T47D (cell line): Measurements from ENCODE around the genes ANKLE1 and FCHO1.

DNA sequence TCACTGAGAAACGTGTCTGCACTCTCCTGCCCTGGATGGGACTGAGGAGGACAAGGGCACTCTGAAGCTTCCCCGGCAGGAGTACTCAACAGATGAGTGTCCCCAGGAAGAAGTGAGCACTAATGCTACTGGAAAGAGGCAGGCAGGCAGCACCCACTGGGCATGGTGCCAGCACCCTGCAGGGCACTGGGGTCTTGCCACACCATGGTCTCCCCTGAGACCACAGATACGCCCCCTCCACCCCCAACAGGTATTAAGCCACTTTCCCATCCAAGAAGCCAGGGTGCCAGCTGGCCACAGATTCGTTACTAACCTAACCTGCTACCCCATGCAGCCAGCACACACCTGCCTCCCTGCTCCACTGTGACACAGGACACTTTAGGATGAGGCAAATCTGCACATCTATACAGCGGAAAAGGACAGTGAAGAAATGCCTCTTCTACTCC lies 17.8 kb upstream of the SLC35E1 start:
- RRBS, result no CpG with 5 or more reads among the region's 5 CpGs

DNA sequence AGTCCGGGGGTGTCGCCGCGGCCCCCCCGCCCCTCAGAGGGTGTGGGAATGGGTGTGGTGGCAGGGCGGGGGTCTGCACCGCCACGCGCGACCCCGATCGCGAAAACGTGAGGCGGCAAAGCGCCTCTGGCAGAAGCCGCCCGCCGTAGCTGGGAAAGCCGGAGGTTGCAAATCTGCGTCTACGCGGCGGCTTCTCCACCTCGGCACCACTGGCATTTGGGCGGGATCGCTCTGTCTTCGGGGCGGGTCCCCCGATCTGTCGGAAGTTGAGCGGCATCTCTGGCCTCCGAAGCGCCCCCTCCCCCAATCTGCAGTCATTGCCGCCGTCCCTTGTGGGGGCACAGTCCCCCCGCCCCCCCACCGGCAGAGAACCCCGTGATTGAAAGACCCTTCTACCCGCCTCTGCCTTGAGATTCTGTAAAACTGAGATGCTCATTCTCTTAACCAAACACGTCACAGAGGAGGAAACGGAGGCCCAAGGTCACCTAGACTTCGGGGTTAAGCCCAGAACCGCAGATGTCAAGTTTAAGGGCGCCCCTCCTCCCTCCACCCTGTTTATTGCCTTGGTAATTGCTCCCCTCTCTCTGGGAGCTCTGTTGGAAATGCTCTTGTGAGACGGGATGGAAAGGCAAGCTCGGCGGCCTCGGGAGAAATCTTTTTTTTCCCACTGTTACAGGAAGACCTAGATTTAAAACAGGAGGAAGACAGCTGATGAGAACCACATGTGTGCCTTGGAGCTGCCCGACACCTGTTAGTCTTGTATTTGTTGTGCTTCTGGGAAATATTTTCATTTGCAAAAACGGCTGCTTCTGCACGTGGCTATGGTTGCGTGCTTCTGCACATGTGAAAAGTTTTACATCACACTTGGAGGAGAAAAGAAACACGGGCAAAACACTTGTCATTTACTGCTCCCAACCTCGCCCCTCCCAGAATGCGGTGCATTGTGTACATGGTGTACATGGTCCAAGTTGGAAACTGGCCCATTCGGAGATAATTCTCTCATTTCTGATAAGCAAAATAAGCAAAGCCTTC lies 995 bp upstream of the MED26 start:
- RRBS, result 3% methylated on average over 1 of the region's 57 CpGs

DNA sequence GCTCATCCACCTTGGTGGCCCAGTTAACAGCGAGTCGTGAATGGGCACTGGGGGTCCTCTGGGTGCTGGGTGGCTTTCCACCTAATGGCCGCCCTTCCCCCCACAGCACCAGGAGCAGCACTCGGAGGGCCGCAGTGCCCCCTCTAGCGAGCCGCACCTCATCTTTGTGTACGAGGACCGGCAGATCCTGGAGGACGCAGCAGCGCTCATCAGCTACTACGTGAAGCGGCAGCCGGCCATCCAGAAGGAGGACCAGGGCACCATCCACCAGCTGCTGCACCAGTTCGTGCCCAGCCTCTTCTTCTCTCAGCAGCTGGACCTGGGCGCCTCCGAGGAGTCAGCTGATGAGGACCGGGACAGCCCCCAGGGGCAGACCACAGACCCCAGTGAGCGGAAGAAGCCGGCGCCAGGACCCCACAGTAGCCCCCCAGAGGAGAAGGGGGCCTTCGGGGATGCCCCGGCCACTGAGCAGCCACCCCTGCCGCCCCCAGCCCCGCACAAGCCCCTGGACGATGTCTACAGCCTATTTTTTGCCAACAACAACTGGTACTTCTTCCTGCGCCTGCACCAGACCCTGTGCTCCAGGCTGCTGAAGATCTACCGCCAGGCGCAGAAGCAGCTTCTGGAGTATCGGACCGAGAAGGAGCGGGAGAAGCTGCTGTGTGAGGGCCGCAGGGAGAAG lies 19.3 kb upstream of the F2RL3 start:
- RRBS, result 98% methylated on average over 9 of the region's 33 CpGs

DNA sequence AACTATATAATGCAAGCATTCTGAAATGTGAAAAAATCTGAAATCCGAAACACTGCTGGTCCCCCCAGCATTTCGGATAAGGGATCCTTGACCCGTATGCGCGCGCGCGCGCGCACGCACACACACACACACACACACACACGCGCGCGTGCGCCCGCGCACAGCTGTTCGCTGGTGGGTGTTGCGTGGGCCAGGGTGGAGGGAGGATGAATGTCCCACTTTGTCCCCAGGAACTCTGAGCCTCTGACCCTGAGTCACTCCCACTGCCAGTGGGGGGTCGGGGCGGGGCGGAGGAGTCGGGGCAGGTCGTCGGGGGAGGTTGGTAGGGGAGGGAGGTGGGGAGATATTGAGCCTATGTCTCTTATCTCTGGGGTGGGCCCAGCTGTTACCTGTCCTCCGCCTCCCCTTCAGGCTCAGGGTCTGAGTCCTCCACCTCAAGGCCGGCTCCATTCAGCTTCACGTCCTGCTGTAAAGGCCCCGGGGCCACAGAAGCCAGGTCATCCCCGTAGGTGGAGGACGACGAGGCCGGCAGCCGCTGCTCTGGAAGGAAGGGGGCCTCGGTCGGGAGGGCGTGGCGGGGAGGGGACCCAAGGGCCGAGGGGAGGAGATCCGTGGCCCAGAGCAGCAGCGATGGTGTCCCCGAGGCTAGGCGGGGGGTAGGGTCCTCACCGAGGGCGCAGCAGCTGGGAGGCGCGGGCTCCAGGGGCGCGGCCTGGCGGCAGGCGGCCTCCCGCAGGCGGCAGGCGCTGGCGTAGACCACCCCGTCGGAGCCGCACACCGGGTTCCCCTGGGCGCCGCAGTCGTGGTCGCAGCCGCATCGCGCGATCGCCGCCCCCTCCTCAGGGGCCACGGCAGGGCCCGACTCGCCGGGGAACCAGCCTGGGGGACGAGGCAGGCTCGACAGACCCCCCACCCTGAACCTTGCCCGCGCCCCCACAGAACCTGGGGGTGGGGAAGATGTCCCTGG lies 7.3 kb downstream of the F2RL3 start:
- RRBS, result 83% methylated on average over 13 of the region's 78 CpGs

- RRBS, result 78% methylated on average over 1 of the region's 36 CpGs
Observed at GRCh38 chr19:16896754-16897315, 8.0 kb downstream of the F2RL3 start.

GRCh38 chr19:16897316-16898199 lies 8.8 kb downstream of the F2RL3 start:
- RRBS, result 97% methylated on average over 28 of the region's 78 CpGs

GRCh38 chr19:17022046-17022709 lies 4.4 kb downstream of the CPAMD8 start:
- RRBS, result no CpG with 5 or more reads among the region's 16 CpGs

DNA sequence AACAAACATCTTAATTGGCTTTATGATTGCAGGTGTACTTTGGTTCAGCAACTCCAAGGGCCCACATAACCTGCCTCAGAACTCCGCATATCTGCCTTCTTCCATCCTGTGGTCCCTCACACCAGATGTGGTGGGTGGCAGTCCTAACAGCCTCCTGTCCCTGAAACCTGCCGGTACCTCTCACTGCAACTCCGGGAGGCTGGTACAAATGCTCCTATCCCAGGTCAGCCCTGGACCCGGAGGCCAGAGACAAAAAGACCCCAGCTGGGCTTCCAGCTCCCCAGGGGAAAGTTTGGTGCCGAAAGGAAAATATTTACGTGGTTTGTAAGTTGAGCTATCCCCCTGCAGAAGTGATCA lies 15.0 kb upstream of the CPAMD8 start:
- RRBS, result 42% methylated on average over 2 of the region's 6 CpGs

DNA sequence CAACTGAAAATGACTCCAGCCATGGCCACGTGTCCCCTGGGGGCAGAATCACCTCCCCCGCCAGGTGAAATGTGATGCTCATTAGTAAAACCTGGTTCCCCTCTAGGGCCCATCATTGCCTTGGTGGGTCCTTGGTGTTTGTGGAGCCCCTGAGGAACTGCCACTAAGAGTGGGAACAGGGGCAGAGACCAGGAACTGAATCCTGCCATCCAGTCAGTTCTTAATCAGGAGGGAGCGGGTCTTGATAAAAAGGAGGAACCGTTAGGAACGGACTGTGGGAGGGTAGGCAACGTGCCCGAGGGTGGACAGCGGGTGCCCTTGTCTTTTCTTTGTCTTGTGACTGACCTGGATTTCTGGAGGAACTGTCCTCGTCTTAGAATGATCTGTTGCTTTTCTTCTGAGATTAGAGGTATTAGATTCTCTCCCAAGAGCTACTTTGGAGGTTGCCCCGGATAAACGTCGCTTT lies 3.5 kb downstream of the MYO9B start:
- RRBS, result no CpG with 5 or more reads among the region's 12 CpGs

DNA sequence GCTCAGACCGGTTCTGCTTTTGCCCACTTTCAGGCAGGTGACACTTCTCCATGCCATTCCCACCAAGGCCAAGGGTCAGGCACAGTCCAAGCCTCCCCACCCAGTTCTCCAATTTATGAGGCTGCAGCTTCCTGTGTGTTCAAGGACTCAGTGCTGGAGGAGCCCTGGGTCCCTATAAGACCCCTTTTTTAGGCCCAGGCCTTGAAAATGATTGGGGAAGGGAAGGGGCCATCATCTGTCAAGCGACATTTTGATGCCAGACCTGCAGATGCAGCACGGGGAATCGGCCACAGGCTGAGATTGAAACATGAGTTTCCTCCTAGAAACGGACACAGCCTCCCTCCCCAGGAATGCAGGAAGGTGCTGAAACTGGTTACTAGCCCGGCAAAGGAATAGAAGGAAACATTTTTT lies 65.5 kb upstream of the USE1 start:
- RRBS, result no CpG with 5 or more reads among the region's 6 CpGs

GRCh38 chr19:17195371-17195729 lies 19.8 kb upstream of the USE1 start:
- RRBS, result no CpG with 5 or more reads among the region's 9 CpGs

DNA sequence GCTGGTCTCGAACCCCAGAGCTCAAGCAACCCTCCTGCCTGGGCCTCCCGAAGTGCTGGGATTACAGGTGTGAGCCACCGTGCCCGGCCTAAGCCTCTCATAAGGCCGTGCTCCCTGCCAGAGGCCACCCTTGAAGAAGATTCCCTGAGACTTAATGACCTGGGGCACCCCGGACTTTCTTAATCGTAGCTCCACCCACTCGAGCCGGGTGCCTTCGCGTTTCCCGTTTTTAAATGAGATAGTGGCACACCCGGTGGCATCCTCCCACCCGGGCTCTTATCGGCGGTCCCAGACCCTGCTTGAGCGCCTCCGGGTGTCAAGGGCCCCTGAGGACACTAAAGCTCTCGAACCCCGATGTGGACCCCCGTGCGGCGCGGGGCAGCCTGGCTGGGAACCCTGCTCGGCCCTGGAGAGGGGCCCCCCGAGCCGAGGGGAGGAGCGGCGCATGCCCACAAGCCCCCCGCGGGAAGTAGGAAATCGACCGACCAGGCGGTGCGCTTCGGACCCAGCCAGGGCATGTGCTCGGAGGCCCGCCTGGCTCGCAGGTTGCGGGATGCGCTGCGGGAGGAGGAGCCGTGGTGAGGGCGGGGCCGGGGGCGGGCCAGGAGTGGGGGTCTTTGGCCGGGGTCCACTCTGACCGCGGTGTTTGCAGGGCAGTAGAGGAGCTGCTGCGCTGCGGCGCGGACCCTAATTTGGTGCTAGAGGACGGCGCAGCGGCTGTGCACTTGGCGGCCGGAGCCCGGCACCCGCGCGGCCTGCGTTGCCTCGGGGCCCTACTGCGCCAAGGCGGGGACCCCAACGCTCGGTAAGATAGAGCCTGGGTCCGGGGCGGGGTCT lies at the start of gene ANKLE1:
Gene ANKLE1, plus strand, starts transcription at position 497 of the 837 bp plus-strand sequence.
- RRBS, result 56% methylated on average over 22 of the region's 70 CpGs

DNA sequence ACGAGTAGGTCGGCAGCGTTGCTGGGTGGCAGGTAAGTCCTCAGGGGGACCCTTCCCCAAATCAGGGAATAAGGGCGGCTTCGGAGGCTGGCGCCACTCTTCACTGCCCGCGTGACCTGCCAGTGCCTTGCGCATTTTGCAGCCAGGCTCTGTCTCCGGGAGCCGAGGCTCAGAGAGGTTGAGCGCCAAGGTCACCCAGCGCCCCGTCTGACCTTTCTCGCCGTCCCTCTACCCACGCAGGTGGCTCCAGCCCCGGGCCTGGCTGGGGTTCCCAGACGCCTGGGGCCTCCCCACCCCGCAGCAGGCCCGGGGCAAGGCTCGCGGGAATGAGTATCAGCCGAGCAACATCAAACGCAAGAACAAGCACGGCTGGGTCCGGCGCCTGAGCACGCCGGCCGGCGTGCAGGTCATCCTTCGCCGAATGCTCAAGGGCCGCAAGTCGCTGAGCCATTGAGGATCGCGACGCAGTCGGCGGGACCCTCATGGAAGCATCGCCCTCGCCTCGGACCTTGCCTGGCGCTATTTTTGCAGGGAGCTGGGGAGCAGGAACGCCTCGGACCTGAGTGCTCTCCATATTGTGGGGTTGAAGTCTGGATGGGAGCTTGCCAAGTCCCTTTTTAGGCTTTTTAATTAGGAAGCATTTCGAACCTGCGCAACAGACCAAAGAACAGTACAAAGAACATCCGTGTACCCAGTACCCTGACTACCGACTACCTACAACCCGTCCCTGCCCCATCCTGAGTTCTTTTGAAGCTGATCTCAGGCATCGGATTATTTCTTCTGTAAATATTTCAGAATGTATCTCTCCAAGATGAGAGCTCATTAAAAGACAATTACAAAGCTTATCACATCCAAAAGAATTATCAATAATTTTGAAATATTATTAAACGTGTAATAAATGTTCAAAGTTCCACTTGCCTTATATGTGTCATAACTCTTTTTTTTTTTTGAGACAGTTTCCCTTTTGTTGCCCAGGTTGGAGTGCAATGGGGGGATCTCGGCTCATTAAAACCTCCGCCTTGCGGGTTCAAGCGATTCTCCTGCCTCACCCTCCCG lies 582 bp downstream of the MRPL34 start:
- RRBS, result under 1% methylated on average over 15 of the region's 59 CpGs

DNA sequence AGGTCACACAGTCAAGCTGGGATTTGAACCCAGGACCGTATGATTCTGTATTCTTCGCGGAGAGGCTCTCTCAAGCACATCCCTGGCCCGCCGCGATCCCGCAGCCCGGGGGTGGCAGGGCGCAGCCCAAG lies 581 bp downstream of the ANO8 start:
- RRBS, result 5% methylated on average over 2 of the region's 9 CpGs

- RRBS, result no CpG with 5 or more reads among the region's 5 CpGs
Observed at GRCh38 chr19:17406633-17407108, 1.2 kb upstream of the BST2 start.

- RRBS, result no CpG with 5 or more reads among the region's 4 CpGs
Observed at GRCh38 chr19:17412786-17412982, 7.2 kb upstream of the MVB12A start.

DNA sequence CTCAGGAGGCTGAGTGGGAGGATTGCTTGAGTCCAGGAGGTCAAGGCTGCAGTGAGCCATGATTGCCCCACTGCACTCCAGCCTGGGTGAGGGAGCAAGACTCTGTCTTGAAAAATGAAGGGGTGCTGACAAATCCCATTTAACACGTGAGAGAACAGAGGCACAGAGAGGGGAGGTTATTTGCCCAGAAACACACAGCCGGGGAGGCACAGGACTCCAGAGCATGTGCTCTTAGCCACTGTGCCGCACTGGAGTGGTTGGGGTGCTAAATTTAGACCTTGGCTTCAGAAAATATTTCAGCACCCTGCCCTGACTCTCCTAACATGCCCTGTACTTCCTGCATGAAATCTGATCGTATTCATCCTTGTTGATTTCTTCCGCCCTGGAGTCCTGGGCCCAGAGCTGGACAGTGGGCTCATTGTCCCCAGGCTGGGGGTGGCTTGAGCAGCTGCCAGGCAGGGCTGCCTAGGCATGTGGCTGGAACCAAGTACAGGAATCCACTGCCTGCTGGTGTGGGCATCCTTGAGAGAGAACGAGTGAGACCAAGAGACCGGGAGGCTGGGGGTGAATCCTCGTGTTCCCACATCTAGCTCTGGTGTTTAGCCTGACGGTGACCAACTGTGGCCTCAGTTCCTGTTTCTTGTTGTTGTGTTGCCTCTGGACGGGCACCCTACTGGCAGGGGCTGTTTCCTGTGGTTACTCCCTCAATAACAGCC lies 5.3 kb downstream of the SLC27A1 start:
- RRBS, result no CpG with 5 or more reads among the region's 10 CpGs

GRCh38 chr19:17751177-17752251 lies at the start of gene FCHO1:
FCHO1 (plus strand) TSS chr19:17751477.
- RRBS, result 52% methylated on average over 2 of the region's 26 CpGs

DNA sequence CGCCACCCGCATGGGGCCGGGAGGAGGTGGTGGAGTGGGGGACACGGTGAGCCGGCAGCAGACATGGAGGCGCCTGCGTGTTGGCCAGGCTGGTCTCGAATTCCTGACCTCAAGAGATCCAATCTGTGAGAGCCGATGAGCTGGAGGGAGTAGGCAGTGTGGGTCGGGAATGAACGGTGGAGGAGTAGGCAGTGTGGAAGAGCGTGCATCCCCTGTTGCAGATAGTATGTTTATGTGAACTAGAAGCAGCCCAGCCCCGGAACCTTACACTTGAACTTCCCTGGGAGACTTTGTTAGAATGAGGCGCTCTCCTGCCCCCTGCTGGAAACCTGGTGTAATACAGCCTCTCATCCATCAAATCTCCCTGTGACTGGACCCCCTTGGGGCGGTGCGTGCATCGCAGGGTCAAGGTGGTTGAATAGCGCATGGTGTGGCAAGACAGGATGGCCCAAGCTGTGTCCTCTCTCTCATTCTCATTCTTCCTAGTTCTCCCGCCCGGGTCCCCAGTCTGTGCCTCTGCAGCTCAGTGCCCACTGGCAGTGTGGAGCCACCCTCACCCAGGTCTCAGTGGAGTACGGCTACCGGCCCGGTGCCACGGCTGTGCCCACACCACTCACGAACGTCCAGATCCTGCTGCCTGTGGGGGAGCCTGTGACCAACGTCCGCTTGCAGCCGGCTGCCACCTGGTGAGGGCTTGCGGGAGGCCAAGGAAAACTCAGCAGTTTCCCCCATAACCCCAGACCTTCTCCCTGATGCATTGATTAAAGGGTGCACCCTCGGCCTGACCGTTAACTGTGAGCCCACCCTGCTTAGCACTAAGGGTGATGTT lies 10.5 kb upstream of the B3GNT3 start:
- RRBS, result 49% methylated on average over 10 of the region's 32 CpGs

DNA sequence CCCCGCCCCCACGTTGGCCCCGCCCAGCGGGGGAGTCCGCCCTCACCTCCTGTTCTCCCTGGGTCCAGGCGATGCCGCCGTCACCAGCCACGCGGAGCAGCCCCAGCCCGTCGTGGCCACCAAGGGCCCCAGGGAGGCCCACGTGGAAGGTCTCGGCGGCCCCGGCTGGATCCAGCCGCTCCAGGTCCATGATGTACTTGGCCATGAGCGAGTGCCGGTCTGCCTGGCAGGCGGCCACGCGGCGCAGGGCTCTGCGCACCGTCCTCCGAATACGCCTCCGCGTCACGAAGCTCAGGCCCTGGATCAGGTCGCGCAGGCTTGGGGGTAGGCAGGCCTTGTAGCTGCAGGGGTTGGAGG lies 5.5 kb downstream of the JAK3 start:
- RRBS, result 4% methylated on average over 4 of the region's 32 CpGs